ENCODE results near the genes ZNF131 and MRPS30.

GRCh38 chr5:42734426-42735150, 22.0 kb upstream of the CCDC152 start:
- PRO-cap: no peak

DNA sequence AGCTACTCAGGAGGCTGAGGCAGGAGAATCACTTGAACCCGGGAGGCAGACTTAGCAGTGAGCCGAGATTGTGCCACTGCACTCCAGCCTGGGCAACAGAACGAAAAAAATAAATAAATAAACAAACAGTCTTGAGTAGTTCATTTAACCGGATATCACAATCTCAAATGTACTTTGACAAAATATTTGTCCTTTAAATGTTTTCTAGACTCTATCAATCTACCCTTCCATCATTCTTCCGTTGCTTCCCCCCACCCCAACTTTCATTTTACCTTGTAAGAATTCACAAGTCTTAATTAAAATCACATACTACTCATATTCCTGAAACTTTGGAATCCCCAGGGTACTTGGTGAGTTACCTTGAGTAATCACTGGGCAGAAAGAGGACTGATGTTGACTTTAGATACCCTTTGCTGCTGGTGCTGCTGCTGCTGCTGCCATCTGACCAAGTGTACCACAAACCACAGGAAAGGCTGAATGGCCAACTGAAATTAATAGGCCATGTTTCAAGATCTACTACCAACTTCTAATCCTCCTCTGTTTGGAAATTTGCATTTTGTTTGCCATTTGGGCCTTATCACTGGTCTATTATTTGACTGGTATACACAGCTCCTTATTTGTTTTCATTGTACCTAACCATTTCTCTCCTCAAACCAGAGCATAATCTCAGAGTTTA, 13.5 kb downstream of the SELENOP start:
- PRO-cap: no peak

DNA sequence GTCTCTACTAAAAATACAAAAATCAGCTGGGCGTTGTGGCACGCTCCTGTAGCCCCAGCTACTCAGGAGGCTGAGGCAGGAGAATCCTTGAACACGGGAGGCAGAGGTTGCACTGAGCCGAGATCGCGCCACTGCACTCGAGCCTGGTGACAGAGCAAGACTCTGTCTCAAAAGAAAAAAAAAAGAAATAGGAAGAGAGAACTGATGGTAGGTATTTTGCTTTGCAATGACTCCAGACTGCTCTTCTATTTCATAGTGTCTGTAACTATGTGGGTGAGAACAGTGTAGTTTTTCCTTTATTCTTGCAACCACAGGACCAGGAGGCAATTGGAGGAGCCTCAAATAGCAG, 49.8 kb downstream of the ANXA2R start:
- PRO-cap: no peak

DNA sequence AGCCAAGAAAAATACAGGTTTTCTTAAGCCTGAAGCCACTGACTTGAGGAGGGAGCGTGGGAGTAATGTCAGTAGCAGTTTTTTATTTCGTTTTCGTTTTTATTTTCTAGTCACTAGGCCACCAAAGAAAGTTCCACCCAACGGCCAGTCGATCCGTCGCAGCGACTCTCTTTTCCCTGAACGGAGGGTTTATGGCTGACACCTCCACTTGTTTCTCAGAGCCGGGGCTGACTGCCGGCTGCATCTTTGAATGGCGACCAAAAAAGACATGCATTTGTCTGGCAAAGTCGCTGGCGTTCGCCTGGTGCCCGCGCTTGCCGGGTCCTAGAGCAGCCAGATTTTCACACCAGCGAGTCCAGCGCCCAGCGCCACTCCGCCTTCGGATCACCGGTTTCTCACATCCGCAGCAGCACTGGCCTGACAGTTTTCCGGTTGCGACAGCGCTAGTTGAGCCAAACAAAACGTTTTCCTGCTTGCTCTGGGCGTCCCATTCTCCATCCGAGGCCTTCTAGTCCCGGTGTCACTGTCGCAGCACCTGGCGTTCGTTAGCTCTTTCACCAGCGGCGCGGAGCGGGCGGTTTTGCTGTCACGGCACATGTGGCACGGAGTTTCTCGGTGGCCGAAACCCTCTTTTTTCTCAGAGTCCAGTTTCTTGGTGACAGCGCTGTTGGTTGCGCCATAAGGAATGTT, 48.2 kb downstream of the ANXA2R start:
- PRO-cap: bidirectional peak, plus-strand start at position 423 of the sequence, minus-strand start at position 397 of the sequence; bidirectional peak, plus-strand start outside the sequence, minus-strand start at position 597 of the sequence

- PRO-cap: bidirectional peak, plus-strand start at chr5:42993506, minus-strand start at chr5:42993333
Measured at GRCh38 chr5:42993122-42993466, 47.0 kb downstream of the ANXA2R start.

DNA sequence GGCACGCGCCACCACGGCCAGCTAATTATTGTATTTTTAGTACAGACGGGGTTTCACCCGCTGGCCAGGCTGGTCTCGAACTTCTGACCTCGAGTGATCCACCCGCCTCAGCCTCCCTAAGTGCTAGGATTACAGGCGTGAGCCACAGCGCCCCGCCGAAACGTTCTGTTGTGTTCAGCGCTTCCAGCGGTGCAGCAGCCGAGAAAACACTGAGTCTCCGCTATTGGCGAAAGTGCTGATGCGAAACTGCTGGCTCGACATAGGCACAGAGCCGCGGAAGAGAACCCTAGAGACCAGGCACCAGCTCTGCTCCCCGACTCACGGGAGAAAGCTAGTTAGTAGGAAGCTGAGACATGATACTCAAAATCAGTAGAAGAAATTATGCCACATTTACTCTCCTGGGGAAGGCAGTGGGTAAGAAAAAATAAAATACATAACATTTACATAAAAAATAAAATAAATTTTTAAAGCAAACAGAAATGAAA, 31.6 kb downstream of the ANXA2R start:
- PRO-cap: bidirectional peak, plus-strand start at position 266 of the sequence, minus-strand start at position 211 of the sequence

DNA sequence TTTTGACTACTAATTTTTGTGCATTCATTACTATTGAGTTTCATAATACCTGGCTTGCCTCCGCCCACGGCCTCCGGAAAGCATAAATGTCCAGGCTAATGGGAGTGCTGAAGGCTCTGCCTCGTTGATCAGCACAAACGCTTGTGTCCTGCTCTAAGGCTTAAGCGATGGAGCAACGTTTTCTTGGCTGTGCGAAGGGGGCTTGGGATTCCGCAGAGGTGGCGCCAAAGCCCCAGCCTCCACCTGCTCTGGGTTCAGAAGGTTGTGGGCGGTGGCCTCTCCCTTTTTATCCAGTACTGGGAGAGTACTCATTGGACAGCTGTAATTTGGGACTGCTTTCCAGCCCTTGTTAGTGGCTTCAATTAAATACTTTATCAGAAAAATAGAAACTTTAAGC, 19.7 kb downstream of the ANXA2R start:
- PRO-cap: no peak

DNA sequence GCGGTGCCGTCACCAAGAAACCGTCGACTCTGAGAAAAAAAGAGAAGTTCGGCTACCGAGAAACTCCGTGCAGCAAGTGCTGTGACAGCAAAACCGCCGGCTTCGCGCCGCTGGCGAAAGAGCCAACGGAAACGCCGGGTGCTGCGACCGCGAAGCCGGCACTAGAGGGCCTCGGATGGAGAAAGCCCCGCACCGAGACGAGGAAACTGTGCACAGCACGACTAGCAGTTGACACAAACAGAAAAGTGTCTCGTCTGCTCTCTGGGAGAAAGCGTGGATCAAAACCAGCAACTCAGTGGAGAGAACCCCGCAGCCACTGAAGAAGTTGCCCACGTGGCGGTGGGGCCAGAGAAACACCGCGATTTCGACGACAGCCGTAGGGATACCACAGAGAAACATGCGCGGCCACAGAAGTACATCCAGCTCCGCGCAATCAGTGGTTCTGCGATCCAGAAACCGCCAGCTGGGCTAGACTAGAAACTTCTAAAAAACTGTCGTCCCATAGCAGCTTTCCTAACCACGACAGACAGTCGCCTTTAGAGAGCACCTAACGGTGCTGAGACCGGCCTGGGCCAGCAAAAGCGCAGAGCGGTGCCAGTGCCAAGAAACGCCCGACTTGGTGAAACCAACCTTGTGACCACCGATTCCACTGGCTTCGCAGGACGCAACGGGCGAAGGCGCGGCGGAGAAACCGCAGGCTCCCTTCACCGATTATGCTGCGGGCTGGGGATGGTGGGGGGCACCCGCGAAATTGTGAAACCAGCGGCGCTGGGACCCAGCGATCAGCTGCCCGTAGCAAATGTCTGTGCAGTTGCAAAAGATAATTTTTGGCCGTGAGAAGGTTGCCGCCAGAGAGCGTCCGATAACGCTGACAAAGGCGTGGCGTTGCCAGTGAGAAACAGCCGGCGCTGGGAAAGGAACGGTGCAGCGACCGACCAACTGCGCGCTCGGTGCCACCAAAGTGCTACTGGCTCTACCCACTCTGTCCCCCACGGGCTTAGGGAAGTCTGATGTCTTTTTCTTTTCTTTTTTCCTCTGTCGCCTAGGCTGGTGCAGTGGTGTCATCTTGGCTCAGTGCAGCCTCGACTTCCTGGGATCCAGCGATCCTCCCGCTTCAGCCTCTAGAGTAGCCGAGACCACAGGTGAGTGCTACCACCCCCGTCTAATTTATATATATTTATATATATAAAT, 2.7 kb upstream of the ANXA2R start:
- PRO-cap: bidirectional peak, plus-strand start at position 35 of the sequence, minus-strand start outside the sequence; bidirectional peak, plus-strand start at position 649 of the sequence, minus-strand start at position 327 of the sequence; bidirectional peak, plus-strand start at position 891 of the sequence, minus-strand start at position 788 of the sequence

DNA sequence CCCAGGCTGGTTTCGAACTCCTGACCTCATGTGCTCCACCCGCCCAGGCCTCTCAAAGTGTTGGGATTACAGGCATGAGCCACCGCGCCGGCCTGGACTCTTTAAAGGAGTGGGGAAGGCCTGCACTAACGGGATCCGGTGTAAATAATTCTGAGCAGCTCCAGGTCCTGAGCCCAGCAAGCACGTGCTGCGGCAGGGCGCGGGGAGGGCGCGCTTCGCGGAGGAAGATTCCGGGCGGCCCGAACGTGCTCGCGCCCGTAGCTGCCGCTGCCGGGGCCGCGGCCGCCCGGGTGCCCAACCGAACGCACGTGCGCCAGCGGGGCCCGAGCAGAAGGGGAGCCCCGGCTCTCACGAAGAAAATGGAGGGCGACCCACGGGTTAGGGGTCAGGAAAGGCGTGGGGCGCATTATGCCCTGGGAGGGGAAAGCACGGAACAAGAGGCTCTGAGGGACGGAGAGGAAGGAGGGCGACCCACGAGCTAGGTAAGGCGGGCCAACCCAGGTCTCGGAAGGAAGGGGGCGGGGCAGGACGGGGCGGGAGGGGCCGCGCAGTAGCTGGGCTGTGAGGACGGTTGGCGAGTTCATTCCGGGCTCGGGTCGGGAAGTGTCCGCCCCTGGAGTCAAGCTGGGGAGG, at the start of gene ZNF131:
Gene ZNF131, plus strand, starts transcription at position 273 of the 633 bp plus-strand sequence.
- PRO-cap: bidirectional peak, plus-strand start at position 258 of the sequence, minus-strand start at position 142 of the sequence; bidirectional peak, plus-strand start at position 526 of the sequence, minus-strand start at position 445 of the sequence

- PRO-cap: bidirectional peak, plus-strand start at chr5:43121531, minus-strand start at chr5:43121429; bidirectional peak, plus-strand start at chr5:43121827, minus-strand start at chr5:43121738
Measured at GRCh38 chr5:43121275-43122229, 838 bp downstream of the ZNF131 start.

GRCh38 chr5:43161178-43161589, 30.8 kb upstream of the NIM1K start:
- PRO-cap: no peak

GRCh38 chr5:43192384-43193361, 648 bp downstream of the NIM1K start:
- PRO-cap: no peak

DNA sequence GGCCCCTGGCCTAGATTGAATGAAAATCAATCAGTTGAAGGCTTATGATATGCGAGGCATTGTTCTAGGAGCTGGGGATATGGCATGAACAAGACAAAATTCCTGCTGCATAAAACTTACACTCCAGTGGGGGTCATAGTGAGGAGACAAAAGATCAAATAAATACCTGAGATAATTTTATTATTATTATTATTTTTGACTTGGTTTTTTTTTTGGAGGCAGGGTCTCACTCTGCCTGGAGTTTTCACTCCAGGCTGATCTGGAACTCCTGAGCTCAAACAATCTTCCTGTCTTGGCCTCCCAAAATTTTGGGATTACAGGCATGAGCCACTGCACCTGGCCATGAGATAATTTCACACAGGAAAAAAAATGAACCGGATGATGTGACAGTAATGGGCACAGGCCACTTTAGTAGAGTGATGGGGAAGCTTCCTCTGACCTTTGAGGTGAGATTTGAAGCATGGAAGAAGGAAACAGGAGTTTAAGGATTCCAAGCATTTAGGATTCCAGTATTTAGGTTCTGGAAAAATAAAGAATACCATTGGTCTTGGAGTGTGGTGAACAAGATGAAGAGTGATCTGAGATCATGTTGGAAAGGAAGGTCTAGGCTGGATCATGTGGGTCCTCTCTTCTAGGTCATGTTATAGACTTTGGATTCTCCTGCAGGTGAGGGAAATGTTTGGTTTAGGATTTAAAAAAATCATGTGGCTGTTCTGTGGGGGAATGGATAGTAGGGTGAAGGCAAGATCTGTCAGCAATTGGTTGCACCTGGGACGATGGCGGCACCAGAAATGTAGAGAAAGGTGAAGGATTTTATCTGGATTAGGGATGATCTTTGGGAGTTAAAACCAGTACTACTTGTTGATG, 18.6 kb downstream of the NNT start:
- PRO-cap: no peak

DNA sequence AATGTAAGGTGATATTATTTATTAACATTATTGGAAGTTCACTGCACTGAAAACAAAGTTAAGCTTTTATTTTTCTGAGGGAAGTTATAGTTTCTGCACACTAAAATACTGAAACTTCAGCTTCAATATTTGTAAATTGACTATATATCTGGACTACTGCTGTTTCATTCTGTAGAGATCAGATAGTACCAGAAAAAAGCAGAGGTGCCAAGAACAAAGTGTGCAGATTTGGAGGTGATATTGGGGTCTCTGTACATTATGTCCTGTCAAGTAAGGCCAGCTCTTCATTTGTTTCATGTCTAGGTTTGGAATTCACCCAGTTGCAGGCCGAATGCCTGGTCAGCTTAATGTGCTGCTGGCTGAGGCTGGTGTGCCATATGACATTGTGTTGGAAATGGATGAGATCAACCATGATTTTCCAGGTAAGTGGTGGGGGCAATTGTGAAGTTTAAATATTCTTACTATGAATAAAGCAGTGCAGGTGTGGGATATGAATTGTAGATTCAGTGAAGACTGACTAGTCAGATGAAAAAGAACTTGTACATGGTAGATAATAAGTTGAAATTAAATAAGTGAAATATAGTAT, 96.9 kb downstream of the NNT start:
- PRO-cap: no peak

- PRO-cap: no peak
Measured at GRCh38 chr5:44302098-44302750, 87.0 kb downstream of the FGF10 start.

- PRO-cap: no peak
Measured at GRCh38 chr5:44587269-44587699, 198.1 kb upstream of the FGF10 start.

DNA sequence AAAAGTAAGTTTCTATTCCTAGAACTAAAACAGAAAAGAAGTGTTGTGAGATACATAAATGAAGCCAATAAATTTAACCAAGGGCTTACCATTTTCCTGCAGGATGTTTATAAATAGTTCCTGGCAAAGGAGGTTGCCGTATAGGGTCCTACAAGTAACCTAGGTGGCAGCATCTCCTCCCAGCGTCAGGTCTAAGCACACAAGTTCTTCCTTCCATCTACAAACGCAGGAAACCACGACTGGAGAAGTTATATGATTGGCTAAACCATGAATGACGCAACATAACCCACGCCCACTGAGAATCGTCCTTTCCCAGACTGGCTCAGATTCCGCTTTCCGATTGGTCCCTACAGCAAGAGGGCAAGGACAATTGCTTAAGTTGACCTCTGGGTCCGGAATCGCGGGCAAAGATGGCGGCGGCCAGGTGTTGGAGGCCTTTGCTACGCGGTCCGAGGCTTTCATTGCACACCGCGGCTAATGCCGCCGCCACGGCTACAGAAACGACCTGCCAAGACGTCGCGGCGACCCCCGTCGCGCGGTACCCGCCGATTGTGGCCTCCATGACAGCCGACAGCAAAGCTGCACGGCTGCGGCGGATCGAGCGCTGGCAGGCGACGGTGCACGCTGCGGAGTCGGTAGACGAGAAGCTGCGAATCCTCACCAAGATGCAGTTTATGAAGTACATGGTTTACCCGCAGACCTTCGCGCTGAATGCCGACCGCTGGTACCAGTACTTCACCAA, at the start of gene MRPS30:
Gene MRPS30, plus strand, starts transcription at position 395 of the 742 bp plus-strand sequence.
- PRO-cap: bidirectional peak, plus-strand start at position 397 of the sequence, minus-strand start at position 193 of the sequence

GRCh38 chr5:50445132-50445757, 4.2 kb upstream of the EMB start:
- PRO-cap: no peak

DNA sequence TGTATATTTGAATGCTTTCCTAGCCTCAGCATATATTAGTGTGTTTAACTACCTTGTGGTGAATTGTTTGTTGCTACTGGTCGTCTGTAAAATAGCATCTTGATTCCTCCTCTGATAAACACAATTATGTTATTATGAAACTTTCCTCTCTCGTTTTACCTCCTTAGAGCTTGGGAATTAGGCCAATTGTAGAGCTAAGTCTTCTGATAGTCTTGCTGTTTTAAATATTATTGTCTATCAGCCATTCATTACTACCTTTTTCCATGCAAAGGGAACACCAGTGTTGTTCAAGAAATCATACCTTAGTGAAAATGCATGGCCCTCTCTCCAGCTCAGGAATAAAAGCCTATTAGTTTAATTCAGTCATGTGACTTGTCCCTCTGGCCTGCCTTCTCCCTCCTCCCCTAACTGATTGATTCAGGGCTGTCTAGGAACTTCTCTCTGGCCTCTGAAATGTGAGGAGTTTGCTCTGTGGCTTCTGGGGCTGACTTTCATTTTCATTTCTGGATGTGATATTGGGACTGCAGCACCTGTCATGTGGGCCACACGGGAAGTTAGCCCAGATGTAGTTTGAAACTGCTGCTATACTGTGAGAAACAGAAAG, 44.7 kb downstream of the PARP8 start:
- PRO-cap: no peak

DNA sequence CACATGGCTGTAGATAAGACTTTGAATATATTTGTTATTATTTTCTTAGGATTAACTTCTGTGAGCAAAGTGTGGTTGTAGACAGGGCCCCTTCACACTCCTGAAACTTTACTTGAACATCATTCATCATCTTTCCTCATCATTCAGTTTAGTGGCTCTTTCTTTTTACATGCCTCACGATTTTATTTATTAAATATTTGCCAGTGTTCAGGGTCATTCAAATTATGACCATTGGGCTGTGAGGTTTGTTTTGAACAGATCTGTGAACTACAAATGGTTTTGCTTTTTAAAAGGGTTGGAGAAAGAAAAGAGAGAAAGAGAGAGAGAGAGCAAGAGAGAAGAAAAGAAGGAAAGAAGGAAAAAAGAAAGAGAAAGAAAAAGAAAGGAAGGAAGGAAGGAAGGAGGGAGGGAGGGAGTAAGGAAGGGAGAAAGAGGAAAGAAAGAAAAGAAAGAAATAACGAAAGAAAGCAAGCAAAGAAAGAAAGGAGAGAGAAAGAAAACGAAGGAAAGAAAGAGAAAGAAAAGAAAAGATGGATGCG, 103.9 kb downstream of the PARP8 start:
- PRO-cap: no peak

All from fallopian tube (tissue), 1 donor.